Pulmonary artery (tissue), 1 donor: ENCODE measurements around a stretch of chr5.

- PRO-cap: no peak
Measured at GRCh38 chr5:38257741-38258277, 550 bp upstream of the EGFLAM start.

- PRO-cap: no peak
Measured at GRCh38 chr5:38485751-38486146, 70.7 kb downstream of the LIFR start.

GRCh38 chr5:38538184-38538487 is 18.3 kb downstream of the LIFR start:
- PRO-cap: no peak

GRCh38 chr5:38594882-38595739 is 38.7 kb upstream of the LIFR start:
- PRO-cap: no peak

GRCh38 chr5:38800383-38800848 is 45.4 kb upstream of the OSMR start:
- PRO-cap: no peak

DNA sequence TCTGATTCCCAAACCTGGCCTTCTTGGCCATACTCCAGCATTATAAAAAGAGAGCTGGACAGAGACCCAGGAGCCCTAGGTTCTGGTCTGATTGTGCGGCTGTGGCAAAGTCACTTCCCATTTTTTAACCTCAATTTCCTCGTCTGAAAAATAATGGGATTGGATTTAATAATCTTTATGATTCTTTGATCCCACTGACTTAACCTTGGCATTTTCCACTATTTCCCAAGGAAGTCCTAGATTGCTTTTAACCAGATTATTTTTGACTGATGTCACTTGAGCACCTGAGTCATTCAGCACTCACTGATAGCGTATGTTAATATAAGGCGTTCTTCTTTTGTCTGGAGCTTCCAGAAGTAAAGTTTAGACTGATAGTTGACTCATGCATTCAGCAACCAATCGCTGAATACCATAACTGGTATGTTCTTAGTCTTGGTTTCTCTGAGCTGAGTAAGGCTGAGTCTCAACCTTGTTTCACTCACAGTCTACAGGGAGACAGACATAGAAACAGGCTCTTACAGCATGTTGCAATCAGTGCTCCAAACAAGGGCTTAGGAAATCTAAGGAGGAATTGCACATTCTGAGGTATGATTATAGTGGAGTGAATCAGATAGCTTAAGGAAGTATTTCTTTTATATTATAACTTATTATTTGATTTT is 26.3 kb downstream of the OSMR start:
- PRO-cap: unidirectional peak, plus-strand start at position 481 of the sequence

DNA sequence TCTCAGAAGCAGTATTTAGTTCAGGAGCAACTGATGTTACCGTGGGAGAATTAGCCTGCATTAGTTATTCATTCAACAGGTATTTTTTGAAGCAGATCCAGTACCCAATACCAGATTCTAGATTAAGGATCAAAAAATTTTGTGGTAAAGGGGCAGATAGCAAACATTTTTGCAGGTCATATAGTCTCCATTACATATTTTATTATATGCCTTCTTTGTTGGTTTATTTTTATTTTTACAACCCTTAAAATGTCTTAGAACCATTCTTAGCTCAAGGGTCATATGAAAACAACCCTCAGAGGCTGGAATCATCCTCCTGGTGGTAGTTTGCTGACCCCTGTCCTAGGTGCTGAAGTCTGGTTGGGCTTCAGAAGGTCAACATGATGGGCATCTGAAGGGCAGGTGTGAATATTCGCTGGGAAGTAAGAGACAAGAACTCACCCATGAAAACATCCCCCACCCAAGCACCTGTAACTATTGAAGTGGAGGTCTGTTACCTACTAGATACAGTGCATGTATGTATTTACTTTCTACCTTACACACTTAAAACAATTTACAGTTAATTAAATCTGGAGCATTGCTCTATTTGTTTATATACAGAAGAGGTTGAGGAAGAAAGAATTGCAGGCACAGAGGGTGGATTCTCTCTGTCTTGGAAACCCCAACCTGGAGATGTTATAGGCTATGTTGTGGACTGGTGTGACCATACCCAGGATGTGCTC is 75.4 kb downstream of the OSMR start:
- PRO-cap: no peak

GRCh38 chr5:38990743-38991286 is 83.4 kb downstream of the RICTOR start:
- PRO-cap: no peak

GRCh38 chr5:39164839-39165486 is 54.4 kb downstream of the FYB1 start:
- PRO-cap: no peak

GRCh38 chr5:39178747-39179475 is 40.5 kb downstream of the FYB1 start:
- PRO-cap: no peak

DNA sequence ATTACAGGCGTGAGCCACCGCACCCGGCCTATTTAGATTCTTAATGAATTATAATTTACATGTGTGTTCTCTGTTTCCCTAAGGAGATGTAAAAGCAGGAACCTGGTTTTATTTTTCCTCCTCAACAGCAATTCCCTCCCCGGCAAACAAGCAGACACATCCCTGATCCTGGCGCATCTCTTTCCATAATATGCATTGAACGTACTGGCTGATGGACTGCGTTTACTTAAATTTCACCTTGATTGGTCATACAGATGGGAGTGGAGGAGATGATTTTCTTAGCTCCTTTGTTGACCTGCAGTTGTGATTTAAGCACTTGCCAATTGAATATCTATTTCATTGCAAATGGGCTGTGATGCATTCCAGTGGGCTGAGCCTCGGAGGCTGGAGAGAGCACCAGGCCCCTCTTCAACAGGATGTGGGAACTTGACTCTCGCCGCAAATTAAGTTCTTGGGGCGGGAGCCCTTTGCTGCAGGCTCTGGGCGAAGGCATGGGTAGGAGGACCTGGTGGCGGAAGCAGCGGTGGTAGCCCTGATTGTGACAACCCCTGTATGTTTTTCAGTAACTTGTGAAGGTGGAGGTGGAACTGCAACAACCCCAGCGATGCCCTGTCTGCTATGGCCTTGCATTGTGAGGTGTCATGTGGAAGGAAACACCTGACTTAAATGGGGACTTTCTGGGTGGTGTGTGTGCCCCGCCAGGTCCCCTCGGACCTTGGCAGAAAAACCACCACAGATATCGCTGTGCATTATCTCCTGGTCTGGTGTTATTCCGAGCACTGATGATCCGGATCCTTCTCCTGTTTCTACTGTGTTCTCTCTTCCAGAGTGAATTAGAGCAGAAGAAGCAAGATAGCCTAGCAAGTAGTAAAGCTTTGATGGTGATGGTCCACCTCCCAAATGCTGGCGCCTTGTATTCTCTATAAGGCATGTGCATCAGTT is 9.5 kb downstream of the FYB1 start:
- PRO-cap: no peak

DNA sequence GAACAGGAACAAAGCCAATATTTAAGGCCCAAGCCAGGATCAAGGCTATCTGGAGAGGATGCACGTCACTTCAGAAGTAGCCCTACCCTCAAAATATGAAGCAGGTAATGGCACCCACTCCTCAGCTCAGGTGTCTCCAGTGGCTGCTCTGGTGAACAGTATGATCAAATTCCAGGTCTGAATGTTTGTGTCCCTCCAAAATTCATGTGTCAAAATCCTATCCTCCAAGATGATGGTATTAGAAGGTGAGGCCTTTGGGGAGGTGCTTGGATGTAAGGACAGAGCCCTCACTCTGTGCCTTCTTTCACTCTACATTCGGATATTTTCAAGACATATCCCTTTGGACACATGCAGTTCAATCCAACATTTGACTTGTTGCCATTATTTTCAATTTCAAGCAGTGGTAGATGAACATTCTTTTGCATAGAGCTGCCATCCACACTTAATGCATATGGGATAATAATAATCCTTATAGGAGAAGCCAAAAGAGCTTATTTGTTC is 44.5 kb upstream of the FYB1 start:
- PRO-cap: no peak

GRCh38 chr5:39362360-39363067 is 1.8 kb downstream of the C9 start:
- PRO-cap: no peak

GRCh38 chr5:39368056-39368652 is 3.9 kb upstream of the C9 start:
- PRO-cap: no peak

DNA sequence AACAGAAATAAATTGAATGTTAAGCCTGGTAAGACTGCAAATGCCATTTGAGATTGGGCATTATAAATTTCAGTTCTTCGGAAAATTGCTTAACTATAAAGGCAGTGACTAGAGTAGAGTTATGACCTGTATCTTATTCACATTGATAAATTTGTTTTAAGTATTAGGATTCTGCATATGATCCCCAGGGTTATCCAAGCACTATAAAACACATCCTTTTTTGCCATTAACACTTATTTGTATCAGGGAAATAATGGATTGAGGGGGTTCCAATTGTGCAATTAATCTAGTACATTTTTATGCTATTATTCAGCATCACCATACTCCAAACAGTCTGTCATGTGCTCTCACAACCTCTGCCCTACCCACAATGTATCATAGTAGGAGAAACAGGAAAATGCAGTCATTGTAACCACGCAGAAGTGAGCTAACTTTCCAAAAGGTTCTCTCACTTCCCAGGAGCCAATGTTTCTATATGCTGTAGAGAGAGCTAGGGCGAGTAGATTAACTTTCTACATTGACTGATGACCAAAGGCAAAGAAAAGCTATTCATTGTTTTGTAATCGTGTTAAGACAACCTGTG is 29.9 kb downstream of the DAB2 start:
- PRO-cap: no peak

DNA sequence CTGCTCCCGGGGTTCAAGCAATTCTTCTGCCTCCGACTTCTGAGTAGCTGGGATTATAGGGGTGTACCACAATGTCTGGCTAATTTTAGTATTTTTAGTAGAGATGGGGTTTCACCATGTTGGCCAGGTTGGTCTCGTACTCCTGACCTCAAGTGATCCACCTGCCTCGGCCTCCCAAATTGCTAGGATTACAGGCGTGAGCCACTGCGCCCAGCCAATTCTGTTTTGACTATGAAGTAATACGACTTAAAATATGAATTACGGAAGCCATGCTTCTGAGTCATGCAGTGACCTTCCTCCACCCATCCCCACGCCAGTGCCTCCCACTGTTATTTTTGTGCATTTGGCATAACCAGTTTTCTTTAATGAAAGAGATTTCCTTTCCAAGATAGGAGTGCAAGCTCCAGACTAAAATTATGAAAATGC is 100.9 kb upstream of the DAB2 start:
- PRO-cap: no peak

DNA sequence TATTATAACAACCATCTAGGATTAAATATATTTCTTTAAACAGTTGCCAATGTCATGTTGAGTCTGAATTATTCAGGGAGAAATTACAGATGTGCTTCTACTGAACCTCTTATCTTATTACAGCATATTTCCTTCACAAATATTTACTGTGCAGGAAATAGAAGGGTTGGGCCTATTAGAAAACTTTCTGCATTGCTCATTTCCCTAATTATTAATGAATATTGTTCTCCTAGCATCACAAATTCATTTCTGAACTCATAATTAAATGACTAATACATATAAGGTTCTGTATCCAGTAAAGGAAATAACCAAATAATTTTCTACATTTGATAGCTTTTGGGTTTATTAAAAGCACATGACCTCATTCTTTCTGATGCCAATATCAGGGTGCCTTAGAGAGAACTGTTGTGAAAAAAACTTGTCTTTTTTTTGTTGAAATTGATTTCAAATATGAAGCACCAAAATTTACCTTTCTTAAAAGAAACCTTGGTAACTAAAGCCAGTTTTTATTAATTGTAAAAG is 476.8 kb upstream of the PTGER4 start:
- PRO-cap: no peak

DNA sequence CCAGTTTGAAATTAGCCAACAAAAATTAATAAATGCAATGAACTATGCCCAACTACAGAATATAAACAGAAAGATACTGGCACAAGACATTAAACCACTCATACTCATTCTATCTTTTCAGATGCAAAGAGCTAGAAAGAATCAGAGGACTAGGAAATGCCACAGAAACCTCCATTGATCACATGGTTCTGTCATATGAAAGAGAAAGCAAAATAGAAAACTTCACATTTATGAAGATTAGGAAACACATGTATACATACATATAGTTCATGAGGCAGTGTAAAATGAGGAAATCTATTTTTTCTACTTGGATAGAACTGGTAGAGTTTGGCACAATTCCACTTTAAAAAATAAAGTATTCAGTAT is 275.1 kb upstream of the PTGER4 start:
- PRO-cap: no peak

DNA sequence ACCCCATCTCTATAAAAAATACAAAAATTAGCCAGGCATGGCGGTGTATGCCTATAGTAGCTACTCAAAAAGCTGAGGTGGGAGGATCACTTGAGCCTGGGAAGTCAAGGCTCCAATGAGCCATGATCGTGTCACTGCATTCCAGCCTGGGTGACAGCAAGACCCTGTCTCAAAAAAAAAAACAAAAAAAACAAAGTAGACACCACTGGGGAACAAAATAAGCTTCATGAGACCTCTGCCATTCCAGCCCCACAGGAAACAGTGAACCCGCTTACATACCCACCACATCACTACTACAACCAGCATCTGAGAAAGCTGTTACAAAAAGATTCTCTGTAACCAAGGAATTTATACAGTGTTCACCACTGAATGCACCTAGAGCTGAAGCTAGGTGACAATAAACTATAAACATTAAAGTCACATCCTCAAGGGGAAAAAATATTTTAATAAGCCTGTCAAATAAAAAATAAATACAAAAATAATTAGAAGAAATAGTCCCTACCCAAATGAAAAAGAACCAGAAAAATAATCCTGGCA is 26.1 kb upstream of the PTGER4 start:
- PRO-cap: no peak

DNA sequence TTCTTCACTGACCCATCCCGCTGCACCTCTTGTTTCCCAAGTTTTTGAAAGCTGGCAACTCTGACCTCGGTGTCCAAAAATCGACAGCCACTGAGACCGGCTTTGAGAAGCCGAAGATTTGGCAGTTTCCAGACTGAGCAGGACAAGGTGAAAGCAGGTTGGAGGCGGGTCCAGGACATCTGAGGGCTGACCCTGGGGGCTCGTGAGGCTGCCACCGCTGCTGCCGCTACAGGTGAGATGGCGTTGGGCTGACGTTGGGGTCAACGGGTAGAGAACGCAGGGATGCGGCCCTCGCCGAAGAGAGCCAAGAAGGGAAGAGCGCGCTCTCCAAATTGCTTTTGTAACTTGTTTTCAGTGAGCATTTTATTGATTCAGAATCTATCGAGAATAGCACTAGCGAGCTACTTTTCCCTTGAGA is 541 bp downstream of the PTGER4 start:
- PRO-cap: no peak